Thyroid gland (tissue), 7 donors: ENCODE measurements around the genes SLC26A9, FCMR and FCAMR.

DNA sequence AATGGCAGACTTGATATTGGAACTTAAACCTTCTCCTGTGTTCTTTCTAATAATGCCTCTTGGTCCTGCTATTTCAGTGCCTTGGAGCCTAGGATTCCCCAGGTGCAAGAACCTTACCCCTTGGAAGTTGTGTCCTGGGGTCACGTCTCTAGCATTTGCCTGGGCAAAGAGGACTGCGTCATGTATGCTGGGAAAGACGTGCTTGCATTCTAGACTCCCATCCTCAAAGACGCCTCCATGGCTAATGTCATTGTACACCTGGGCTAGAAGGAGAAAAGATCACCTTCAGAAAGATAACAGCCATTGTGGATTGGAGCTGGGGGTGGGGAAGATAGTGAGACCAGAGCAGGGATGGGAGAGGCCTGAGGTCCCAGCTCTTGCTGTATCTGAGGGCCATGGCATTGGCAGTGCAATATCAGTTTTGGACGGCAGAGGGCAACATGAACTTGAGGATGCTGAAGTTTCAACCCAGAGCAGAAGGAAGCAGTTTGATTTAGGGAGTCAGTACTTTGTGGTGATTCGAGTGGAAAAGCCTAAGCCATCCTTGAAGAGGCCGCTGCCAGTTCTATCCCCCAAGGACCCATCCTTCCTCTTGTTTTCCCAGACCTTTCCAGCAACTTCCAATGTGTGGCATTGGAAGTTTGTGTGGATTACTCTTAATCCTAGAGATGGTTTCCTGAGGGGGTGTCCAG lies 24.4 kb downstream of the SLC26A9 start:
- PRO-cap, 2 experiments = no peak in any of the 2 experiments
- RAMPAGE, long total RNA, 5 experiments = no peak in any of the 5 experiments

DNA sequence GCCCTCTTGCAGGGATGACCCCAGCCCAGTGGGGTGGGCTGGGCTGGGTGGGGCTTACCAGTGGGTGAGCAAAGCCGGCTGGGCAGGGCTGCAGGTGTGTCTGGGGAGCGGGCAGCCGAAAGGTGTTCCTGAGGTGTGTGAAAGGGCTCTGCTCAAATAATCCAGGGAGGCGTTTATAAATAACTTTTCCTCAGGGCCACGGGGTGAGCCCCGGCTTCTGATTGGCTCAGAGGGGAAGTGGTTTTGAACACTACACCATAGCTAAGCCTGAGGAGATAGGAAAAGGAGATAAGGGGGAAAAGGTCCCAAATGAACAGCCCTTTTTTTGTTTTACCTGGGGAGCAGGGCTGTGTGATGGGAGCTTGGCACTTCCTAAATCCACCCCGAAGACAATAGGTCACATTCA lies at the start of gene SLC26A9:
SLC26A9 (minus strand) TSS at position 150 of the 406 bp plus-strand sequence.
- PRO-cap, 2 experiments = no peak in any of the 2 experiments
- RAMPAGE, long total RNA, 5 experiments = no peak in any of the 5 experiments

GRCh38 chr1:206047197-206047589 lies 5.8 kb upstream of the RHEX start:
- PRO-cap, 2 experiments = no peak in any of the 2 experiments
- RAMPAGE, long total RNA, 5 experiments = no peak in any of the 5 experiments

GRCh38 chr1:206053671-206054068 lies 697 bp downstream of the RHEX start:
- PRO-cap, 2 experiments = no peak in any of the 2 experiments
- RAMPAGE, long total RNA, 5 experiments = no peak in any of the 5 experiments

GRCh38 chr1:206070928-206071366 lies 18.0 kb downstream of the RHEX start:
- PRO-cap, 2 experiments = no peak in any of the 2 experiments
- RAMPAGE, long total RNA, 5 experiments = no peak in any of the 5 experiments

- PRO-cap, 2 experiments = no peak in any of the 2 experiments
- RAMPAGE, long total RNA, 5 experiments = start-site peak on the plus strand in 1 of 5 experiments, at chr1:206458105-206458748 at its widest, 7 reads per replicate
Measured at GRCh38 chr1:206458068-206459141, 11.9 kb upstream of the IKBKE start.

DNA sequence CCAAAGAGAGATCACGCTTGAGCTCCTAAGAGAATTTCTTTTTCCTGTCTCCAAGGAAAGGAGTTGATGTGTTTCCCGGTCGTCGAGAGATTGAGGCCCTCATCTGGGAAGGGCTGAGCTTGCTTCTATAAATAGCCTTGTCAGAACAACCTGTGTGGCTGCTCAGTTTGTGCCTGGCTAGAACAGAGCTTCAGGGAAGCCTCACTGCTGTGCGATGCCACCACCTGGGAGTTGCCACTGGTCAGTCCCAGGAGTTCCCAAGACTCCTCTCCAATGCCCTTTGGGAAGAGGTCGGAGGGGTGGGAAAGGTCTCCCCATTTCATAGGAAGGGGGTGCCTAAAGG lies 52.2 kb downstream of the EIF2D start:
- PRO-cap, 2 experiments = peak in 2 of 2 experiments; most common plus-strand start position 157 of the sequence (in 1); most common minus-strand start position 92 of the sequence (in 1)
- RAMPAGE, long total RNA, 5 experiments = no peak in any of the 5 experiments

DNA sequence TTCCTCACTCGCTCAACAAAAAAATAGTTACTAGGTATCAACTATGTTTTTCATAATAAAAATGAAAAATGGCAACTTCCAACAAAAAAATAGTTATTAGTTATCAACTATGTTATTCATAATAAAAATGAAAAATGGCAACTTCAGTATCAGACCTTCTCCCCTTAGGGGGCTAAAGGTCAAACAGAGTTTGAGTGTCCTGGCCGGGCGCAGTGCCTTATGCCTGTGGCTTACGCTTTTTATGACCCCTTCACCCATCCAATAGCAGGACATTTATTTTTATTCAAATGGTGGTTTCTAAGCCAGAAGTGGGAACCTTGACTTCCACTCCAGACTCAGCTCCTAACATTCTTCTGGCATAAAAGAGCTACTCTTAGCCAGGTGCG lies 3.9 kb downstream of the EIF2D start:
- PRO-cap, 2 experiments = no peak in any of the 2 experiments
- RAMPAGE, long total RNA, 5 experiments = no peak in any of the 5 experiments

- PRO-cap, 2 experiments = peak in 1 of 2 experiments; most common plus-strand start chr1:206634000 (in 1); most common minus-strand start chr1:206633831 (in 1)
- RAMPAGE, long total RNA, 5 experiments = no peak in any of the 5 experiments
Measured at GRCh38 chr1:206633589-206634115, 1.7 kb upstream of the DYRK3 start.

DNA sequence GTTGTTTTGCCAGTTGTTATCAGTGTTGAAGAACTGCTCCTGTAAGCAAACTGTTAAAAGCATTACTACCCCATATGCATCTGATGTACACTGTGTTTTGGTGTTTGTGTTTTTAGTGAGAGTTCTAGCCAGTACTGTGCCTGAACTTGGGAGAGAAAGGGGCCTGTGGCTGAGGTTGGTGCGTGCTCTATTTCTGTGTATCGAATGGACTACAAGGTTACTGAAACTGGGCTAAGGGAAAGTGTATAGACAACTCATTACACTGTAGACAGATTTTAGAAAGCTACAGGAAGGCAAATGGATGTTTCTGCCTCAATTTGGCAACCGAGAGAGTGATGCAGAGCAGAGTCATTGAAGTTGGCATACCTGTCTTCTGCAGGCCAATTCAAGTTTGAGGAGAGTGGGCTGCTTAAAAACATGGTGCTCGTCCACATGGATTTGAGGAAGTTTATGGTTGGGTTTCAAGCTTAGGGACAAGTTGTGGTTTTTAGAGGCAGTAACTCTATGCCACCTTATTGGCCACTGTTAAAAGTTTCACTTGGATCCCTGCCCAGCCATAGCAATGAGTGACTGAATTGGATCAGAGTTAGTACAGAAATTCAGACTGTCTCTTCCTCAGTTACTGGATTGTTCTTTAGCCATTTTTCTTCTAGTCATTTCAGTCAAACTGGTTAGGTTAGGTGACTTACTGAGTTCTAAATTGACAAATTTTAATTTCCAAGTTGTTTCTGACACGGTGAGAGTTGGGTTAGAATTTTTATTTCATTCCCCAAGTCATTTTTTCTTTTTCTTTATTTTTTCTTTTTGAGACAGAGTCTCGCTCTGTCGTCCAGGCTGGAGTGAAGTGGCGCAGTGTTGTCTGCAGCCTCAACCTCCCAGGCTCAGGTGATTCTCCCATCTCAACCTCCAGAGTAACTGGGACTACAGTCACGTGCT lies 17.2 kb downstream of the DYRK3 start:
- PRO-cap, 2 experiments = no peak in any of the 2 experiments
- RAMPAGE, long total RNA, 5 experiments = no peak in any of the 5 experiments

GRCh38 chr1:206661270-206661670 lies 23.4 kb upstream of the MAPKAPK2 start:
- PRO-cap, 2 experiments = no peak in any of the 2 experiments
- RAMPAGE, long total RNA, 5 experiments = no peak in any of the 5 experiments

- PRO-cap, 2 experiments = no peak in any of the 2 experiments
- RAMPAGE, long total RNA, 5 experiments = no peak in any of the 5 experiments
Measured at GRCh38 chr1:206672084-206672724, 12.5 kb upstream of the MAPKAPK2 start.

GRCh38 chr1:206694917-206695596 lies 10.4 kb downstream of the MAPKAPK2 start:
- PRO-cap, 2 experiments = no peak in any of the 2 experiments
- RAMPAGE, long total RNA, 5 experiments = no peak in any of the 5 experiments

DNA sequence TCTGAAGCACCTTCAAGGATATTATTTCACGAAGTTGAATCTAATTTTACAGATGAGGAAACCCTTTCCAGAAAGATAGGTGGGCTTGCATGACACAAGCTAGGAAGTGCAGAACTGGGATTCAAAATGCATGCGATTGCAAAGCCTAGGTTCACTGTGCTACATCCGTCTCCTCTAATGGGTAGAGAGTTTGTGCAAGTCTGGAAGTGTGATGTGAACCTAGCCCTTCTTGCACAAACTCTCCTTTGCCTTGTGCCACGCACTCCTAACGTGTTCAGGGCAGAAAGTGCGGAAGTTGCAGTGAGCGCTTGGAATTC lies 40.2 kb downstream of the MAPKAPK2 start:
- PRO-cap, 2 experiments = peak in 1 of 2 experiments; most common plus-strand start position 189 of the sequence (in 1)
- RAMPAGE, long total RNA, 5 experiments = no peak in any of the 5 experiments

- PRO-cap, 2 experiments = peak in 1 of 2 experiments; most common minus-strand start chr1:206921941 (in 1)
- RAMPAGE, long total RNA, 5 experiments = start-site peak on the minus strand in 3 of 5 experiments, at chr1:206921923-206921990 at its widest, 10 to 1,690 reads per replicate
Measured at GRCh38 chr1:206921805-206922399, at the start of gene FCMR. FCMR (minus strand) TSS chr1:206921941.

DNA sequence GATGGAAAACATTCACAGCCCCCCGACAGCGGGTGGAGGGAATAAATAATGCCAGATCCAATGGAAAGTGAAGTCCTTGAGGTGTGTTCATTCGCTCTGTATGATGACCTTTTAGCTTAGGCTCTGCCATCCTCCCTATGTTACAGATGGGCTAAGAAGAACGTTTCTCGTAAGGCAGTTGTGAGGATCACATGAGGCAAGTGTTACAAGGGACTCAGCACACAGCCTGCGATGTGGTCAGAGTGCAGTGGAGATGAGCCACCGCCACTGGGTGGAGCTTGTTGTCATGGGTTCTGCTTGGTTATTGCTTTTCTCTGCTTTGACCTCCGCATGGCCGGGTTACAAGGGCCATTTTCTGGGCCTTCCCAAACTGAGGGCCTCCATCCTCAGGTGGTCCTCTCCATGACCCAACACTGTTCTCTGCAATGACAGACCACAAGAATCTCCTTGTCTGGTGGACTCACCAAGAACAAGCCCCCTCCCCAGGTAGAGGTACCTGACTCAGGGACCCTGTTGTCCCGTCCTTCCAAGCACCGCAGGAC lies 3.6 kb upstream of the FCMR start:
- PRO-cap, 2 experiments = no peak in any of the 2 experiments
- RAMPAGE, long total RNA, 5 experiments = no peak in any of the 5 experiments

DNA sequence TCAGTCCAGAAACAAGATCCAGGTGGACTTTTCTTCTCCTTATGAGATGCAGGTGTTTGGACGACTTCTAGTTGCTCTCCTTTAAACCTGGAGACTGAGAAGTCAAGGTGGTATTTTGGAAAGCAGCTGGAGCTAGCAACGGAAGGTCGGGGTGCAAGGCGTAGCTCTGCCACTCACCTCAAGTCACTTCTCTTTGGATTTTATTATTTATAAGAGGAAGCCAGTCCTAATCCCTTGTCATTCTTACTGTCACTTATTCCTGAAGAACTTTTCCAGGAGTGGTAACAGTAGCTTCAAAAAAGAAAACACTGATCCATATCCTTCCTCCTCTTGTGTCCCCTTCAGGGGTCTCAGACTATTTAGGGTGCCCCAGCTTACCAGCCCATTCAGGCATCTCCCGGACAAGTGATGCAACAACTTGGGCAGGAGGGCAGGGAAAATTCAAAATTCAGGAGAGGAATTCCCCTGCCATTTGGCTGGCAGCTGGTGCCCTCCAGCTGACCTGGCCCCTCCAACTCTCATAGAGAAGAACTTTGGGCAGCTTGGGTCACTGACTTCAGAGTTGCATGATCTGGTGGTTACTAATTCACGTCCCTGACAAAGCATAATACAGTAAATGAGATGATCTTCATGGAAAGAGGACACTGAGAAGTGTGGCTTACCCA lies at the start of gene FCAMR:
FCAMR (minus strand) TSS at position 334 of the 665 bp plus-strand sequence.
- PRO-cap, 2 experiments = no peak in any of the 2 experiments
- RAMPAGE, long total RNA, 5 experiments = no peak in any of the 5 experiments

DNA sequence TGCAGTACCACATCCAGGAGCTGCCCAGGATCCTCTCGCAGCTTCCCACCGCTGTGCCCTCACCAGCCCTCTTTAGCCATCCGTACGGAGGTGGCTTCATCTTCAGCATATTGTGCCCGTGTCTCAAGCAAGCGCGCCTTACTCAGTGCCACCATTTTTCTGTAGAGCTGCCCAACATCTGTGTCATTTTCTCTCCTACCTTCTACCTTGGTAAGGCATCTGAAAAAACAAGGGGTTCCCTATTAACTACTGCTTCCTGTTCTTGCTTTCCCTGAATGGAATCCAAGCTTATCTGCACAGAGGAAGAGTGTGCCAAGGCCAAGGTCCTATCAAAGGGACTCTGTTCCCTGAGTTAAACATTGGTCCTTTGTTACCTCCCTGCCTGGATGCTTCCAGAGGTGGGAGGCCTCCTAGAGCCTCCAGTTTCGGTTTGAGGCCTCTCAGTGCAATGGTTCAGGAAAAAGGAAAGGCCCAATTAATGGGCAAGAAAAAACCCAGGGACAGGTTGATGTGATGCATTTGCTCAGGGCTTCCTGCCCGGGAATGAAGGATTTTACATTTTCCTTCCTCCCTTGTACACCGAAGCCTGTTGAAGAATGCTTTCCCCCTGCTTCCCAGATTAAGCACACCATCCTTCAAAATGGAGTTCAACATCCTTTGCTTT lies 23.1 kb downstream of the C1orf116 start:
- PRO-cap, 2 experiments = no peak in any of the 2 experiments
- RAMPAGE, long total RNA, 5 experiments = no peak in any of the 5 experiments

- PRO-cap, 2 experiments = no peak in any of the 2 experiments
- RAMPAGE, long total RNA, 5 experiments = no peak in any of the 5 experiments
Measured at GRCh38 chr1:207018824-207019566, 13.6 kb downstream of the C1orf116 start.

DNA sequence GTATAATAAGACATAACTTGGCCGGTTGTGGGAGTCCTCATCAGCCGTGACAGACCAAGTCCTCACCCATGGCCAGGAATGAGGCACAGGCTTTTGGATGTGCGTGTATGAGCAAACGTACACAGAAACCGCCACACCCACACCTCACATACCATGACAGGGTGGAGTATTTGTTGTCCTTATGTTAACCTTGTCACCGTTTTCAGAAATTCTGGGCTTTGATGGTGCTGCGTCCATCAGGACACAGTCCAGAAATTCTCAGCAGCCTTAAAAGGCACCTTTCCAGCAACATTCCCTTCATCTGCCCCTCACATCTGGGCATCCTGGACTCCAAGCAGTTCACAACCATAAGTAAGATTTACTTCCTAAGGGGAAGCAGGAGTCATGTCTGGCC lies 12.4 kb downstream of the C1orf116 start:
- PRO-cap, 2 experiments = peak in 1 of 2 experiments; most common plus-strand start position 205 of the sequence (in 1); most common minus-strand start position 80 of the sequence (in 1)
- RAMPAGE, long total RNA, 5 experiments = no peak in any of the 5 experiments